Skeletal muscle satellite cell (primary cell): ENCODE results near the genes USP40 and AGAP1.

DNA sequence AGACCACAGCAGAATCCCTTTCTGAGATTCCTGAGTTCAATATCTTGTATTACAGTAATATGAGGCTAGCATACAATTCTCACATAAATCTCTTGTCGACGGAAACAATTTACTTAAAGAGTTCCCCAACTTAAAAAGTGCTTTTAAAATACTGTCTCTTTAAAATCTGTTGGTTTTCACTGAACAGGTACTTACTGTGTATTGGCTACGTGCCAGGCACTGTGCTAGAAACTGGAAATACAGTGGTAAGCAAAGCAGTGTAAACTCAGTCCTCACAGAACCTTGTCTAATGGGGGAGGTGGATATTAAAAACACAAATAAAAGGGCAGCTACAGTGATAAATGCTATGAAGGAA is 52.7 kb downstream of the USP40 start:
- CAGE, long polyA plus RNA, result no peak

DNA sequence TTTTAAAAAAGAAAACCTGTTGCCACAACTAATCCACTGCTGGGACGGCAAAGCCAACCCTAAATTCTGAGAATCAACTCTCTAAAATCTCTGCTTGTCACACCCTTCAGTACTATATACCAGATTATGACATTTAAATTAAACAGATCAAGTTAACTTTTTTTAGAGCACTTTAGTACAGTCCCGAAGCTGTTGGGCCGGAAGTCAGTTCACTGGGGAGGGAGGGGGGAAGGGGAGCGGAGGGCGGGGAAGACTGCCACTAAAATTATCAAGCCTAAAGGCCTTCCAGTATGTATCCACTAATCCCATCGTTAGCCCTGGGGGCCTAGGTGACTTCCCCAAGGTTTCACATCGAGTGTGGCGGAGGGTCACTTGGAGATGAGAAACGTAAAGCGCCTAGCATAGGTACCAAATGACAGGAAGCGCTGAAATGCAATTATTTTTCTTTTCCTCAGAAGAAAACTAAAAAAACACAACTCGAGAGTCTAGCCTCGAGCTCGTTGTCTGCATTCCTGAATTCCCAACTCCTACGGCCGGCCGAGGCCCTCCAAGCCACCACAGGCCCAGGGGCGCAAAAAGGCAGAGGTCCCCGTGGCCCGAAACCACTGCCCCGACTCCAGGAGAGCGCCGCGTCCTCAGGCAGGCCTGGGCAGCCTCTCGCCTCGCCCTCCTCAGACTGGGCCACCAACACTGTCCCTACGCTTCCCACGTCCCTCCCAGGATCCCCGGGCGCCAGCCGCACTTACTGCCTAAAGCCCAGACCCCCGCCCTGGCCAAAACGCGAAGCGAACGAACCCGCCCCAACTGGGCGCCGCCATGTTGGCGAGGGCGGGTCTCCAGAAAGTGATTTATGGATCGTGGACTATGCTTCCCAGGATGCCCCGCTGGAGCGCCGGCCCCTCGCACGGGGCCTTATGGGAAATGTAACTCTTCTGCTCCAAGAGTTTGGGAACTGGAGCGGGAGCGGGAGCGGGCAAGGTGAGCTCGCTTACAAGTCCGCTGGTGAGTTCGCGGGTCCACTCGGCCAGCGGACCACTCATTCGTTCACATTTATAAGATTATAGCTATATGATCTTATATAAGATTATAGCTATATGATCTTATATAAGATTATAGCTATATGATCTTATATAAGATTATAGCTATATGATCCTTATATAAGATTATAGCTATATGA is at the start of gene USP40:
Gene USP40 (minus strand): TSS at position 845 of the 1,177 bp plus-strand sequence.
- CAGE, long polyA plus RNA, result start-site peak on the minus strand centred at position 837 of the sequence, 32 bp wide, 44 and 94 reads in 2 replicates

DNA sequence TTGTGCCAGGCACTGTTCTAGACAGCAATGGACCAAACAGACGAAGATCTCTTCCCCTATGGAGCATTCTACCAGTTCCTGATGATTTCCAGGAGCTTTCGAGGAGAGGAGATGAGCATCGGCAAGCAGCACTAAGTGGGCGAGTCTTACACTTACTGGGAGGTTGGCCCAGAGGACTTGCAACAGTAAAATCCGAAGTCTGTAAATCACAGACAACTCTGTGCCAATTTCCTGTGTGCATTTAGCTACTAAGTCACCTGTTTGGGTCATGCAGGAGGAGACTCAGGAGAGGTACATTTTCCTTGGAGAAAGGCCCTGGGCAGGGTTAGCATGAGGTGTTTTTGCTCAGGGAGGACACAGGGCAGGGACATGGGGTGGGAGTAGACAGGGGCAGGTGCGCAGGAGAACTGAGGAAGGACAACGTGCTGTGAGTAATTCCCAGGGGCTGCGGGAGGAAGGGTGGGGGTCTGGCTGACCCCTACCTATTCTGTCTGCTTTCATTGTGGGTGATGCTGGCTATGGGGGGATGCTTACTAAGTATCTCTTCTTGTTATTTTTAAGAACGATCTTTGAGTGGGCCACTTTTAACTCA is 59.0 kb downstream of the TRPM8 start:
- CAGE, long polyA plus RNA, result no peak

DNA sequence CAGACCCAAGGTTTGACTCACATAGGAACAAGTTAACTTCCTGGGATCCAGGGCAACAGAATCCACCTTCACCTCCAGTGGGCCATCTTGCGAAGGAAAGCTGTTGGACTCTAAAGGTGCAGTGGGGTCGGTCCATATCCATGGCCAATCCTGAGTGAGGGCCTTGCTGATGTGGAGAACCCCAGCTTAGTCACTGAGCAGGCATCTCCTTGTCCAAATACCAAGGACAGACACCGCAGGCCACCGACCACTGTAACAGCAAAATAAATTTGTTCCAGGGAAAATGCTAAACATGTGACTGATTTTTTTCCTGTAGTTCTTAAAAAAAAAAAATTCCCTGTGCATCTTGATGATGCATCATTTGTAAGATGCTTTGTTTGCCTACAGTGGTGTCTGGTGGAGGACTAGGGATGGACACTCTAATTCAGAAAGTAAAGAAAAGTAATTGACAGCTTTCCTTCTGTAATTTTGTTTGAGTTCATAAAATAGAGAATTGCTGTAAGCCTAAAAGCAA is 188.8 kb downstream of the ARL4C start:
- CAGE, long polyA plus RNA, result no peak

- CAGE, long polyA plus RNA, result no peak
Measured at GRCh38 chr2:234446226-234446781, 50.6 kb downstream of the ARL4C start.

DNA sequence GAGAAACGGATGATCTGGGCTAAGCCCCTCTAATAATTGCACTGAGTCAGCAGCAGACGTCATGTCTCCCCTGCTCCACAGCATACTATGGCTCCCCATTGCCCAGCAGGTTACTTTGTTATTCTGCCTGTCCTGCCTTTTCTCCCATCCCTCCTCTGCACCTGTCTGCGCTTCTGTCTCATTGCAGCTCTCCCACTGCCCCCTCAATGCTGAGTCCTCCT is 39.4 kb upstream of the ARL4C start:
- CAGE, long polyA plus RNA, result no peak

DNA sequence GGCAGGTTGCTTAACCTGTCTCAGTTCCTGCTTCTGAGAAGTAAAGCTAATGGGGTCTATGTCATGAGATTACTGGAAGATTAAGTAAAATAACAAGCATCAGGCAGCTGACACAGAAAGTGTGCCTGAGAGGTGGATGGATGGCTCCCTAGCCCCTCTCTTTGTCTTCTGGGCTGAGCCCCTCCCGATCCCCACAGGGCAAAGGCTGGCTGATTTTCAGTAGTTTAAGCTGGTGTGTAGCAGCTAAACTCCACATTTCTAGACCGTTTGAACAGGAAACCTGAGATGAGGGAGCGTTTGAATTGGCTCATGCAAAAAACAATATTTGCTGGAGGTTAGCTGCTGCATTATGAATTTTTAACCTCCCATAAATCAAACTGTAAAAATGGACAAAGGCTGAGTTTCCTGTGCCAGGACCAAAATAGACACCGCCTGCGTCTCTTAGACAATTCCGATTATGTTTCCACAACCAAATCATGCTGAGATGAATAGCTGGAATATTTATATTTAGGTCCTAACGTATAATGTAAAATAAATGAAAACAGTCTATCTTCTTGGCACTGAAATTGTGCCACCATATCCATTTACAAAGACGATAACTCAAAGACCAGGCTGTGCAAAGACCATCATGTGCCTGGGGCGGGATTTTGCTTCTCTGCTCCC is 194.0 kb upstream of the ARL4C start:
- CAGE, long polyA plus RNA, result no peak

GRCh38 chr2:234768702-234769488 is 182.9 kb upstream of the SH3BP4 start:
- CAGE, long polyA plus RNA, result no peak

DNA sequence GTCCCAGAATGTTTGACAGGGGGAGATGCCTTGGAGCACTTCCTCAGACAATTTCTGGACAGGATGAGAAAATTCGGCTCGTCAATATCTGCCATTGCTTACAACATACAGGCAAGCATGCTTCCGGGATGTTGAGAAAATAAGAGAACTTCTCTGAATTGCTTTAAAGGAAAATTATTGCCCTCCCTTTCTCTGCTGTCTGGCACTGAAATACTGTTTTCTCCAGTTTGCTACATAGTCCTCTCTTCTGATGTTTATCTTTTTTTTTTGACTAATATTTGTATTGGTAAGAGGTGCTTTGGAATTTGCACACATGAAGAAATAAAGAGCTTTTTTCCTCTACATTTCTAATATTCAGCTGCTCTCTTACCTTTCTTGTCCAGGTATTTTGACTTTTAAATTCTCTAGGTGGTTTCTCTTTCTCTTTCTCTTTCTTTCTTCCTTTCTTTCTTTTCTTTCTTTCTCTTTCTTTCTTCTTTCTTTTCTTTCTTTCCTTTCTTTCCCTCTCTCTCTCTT is 77.0 kb upstream of the SH3BP4 start:
- CAGE, long polyA plus RNA, result no peak

GRCh38 chr2:234952394-234953272 is 816 bp downstream of the SH3BP4 start:
- CAGE, long polyA plus RNA, result no peak

DNA sequence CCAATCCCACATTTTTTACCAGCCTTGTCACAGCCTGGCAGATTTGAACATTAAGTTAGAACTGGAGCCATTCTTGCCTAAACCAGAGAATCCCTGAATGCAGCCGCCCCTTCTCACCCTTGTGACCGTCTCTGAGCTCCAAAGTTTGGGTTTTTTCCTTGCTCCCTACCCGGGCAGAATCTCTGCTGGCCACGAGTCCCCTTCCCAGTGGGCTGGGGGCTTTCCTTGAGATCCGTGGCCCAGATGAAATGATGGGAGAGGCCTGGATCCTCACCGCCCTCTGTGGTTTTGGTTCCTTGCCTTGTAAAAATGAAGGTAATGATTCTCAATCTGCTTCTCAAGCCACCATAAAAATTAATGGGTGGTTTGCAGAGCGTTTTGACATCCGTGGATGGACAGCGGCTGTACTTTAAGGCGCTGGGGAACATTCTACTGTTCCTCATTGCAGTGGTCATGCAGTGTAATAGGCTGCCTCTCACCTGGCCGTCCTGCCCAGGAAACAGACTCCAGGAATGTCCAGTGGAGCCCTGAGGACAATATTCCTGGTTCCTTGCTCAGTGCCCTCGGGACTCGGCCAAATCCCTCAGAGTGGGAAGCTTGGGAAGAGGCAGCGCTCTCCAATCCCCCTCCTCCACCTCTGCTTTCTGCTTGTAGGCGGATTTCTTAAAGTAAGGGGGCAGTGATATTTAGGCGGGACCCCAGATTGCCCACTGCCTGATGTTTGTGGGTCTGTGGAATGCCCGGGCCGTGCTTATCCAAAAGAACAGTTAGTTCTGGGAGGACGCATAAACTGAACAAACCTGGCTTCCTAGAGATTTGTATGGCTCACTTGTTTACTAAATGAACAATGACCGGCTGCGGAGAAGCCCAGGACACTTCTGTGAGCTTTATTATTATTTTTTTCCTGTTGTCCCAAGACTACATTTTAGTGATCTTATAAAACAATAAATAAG is 1.7 kb downstream of the SH3BP4 start:
- CAGE, long polyA plus RNA, result no peak

- CAGE, long polyA plus RNA, result no peak
Measured at GRCh38 chr2:234977244-234977680, 25.4 kb downstream of the SH3BP4 start.

- CAGE, long polyA plus RNA, result no peak
Measured at GRCh38 chr2:235142499-235143106, 190.8 kb downstream of the SH3BP4 start.

DNA sequence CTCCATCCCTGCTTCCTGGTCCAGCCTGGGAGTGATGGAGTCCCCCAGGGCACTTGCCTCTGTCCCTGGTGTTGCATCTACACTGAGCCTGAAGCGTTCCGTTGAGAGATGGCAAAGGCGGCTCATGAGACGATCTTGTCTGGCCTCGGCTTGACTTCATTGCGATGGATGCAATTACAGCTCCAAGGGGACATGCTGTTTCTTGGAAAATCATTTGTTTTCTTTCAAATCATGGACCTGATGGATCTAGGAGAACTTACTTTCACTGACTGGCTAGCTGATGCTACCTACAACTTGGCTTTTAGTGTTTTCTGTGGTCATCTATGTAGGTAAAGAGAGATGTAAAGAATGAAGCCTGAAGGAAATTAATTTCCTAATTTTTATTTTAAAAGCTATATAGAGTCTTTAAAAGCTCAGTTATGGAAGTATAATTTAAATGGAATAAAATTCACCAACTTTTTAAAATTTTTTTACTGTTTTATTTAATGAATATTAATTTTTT is 193.1 kb downstream of the SH3BP4 start:
- CAGE, long polyA plus RNA, result no peak

- CAGE, long polyA plus RNA, result no peak
Measured at GRCh38 chr2:235384280-235385266, 109.3 kb upstream of the AGAP1 start.

GRCh38 chr2:235493491-235494393 is at the start of gene AGAP1:
TSS of gene AGAP1 (plus strand) at chr2:235494043.
- CAGE, long polyA plus RNA, result no peak

- CAGE, long polyA plus RNA, result no peak
Measured at GRCh38 chr2:235494394-235495014, 661 bp downstream of the AGAP1 start.

GRCh38 chr2:235535530-235536033 is 41.7 kb downstream of the AGAP1 start:
- CAGE, long polyA plus RNA, result no peak

GRCh38 chr2:235551937-235552652 is 58.3 kb downstream of the AGAP1 start:
- CAGE, long polyA plus RNA, result no peak

DNA sequence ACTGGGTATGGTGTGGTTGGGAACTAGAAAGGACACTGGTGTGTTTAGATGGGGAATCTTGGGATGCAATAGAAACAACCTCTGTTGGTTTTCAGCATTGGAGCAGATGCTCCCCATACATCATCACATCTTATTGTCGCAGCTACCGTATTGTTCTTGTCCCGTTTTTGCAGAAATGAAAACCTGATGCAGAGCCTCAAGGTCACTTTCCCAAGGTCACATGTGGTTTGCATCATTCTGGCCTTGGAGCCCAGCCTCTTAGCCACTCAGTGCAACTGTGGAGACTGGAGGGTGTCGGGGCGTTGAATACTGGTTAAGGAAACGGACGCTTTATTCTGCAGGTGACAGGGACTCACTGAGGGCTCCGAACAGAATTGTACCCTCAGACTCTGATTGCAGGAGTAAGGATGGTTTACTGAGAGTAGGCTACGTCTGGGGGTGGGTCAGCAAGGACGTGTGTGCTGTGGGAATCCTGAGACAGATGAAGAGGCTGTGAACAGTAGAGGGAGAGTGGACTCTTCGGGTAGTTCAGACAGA is 166.9 kb downstream of the AGAP1 start:
- CAGE, long polyA plus RNA, result no peak